Left common carotid artery plus branches (tissue), 1 donor: ENCODE data around the genes SPINK5 and IL17B.

- PRO-cap: no peak
These were observed 44.5 kb upstream of the DPYSL3 start for GRCh38 chr5:147554089-147555048.

- PRO-cap: no peak
These were observed 6.8 kb upstream of the SPINK1 start for GRCh38 chr5:147838328-147838539.

DNA sequence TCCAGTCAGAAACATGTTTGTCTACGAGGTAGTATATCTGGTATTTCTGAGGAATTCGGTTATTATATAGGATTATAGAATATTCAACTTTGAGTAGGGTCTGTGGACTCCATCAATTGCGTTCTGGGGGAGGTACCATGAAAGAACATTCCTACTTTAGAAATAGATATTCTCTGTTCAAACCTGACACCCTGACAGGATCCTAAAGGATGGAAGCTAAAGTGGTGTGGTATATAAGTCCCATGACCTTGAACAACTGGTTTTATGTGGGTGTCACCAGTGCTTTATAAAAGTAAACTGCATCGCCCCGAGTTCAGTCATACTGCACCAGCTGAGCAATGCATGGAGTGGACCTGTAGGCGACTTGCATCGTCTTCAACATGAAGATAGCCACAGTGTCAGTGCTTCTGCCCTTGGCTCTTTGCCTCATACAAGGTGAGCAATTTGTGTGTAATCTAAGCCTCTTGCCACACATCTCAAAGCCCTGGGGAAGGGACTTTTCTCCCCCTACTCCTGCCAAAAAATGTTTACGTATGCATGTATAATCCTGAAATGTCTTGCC lies at the start of gene SPINK5:
SPINK5 (plus strand) TSS at position 316 of the 562 bp plus-strand sequence.
- PRO-cap: no peak

- PRO-cap: no peak
These were observed 8.0 kb downstream of the SPINK7 start for GRCh38 chr5:148319846-148320994.

DNA sequence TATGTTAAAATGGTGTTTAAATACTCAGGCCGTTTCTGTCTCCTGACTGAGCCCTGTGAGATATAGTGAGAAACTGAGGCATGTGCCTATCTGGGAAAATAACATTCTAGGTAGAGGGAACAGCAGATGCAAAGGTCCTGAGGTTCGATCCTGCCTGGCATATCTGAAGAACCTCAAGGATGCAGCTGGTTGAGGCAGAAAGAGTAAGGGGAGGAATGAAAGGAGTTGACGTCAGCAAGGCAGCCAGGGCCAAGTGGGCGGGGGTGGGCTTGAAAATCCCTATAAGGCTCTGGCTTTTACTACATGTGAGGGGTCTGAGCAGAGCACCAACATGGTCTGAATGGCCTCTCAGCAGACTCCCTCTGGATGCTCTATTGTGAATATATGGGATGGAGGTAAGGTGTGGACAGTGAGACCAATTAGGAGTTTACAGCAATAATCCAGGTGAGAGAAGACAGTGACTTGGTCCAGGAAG lies 69.7 kb downstream of the FBXO38 start:
- PRO-cap: no peak

GRCh38 chr5:148665268-148665705 lies 11.0 kb upstream of the HTR4 start:
- PRO-cap: no peak

GRCh38 chr5:148805268-148805774 lies 21.1 kb upstream of the ADRB2 start:
- PRO-cap: no peak

DNA sequence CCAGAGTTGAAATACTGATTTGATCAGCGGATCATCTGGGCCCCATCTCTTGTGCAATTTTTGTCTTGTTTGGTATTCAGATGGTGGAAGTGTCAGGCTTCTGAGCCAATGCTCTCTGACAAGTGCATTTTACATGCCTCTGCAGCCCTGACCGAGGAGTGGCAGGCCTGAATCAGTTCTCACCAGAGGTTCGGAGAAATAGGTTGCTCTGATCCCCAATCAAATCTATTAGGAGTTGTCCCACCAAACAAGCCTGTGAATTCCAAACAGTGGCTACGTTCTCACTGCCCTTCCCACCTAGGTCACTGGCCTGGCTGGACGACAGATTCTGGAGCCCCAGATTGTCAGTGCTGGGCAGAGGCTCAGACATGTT lies 88.5 kb downstream of the ADRB2 start:
- PRO-cap: no peak

GRCh38 chr5:149272270-149272668 lies 610 bp downstream of the AFAP1L1 start:
- PRO-cap: no peak

DNA sequence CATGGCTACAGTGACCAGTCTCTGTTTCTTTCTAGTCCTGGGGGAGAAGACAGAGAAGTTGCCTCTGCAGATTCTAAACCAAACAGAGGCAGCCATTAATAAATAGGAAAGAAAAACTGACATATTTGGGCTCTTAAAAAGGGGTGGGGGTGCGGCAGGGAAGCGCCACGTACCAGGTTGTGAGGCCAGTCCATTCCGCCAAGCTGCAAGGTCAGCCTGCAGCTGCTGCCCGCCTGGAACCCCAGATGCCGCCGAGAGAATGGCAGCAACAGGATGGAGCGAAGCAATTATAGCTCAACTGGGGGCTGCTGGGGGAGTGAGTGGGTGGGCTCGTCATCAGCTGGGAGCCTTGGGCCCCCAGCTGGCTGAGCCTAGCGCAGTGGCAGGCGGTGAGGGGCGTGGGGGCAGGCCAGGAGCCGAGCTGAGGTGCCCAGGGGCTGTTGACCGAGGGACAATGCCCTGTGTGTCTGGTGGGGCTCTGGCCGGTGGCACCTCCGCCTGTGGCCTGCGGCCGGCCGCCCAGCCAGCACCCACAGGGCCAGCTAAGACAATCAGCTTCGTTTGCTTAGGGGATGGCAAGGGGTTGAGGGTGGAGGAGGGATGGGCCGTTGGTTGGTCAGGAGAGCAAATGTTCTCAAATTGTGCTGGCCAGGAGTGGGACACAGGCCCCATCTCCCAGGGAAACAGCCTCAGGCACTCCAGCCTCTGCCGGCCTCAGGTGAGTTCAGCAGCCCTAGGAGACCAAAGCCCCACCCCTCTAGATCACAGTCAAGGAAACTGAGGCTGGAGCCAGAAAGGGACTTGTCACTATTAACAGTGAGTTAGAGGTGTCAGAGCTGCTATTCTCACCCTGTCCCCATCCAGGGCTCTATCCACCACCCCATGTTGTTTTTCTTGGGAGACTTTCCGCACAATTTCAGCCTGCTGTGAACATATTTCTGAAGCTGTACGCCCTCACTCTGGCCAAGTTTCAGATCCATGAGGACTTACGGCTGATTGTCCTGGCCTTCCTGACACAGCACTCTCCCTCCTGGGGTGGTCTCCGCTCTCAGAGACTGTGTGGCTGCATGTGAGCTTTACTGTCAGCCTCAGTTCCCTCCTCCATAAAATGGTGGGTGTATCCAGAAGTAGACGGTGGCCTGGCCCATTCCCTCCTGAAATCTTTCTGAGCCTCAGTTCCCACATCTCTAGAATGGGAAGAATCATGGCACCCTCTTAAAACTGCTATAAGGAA lies at the start of gene IL17B:
IL17B (minus strand) TSS at position 261 of the 1,234 bp plus-strand sequence.
- PRO-cap: no peak

DNA sequence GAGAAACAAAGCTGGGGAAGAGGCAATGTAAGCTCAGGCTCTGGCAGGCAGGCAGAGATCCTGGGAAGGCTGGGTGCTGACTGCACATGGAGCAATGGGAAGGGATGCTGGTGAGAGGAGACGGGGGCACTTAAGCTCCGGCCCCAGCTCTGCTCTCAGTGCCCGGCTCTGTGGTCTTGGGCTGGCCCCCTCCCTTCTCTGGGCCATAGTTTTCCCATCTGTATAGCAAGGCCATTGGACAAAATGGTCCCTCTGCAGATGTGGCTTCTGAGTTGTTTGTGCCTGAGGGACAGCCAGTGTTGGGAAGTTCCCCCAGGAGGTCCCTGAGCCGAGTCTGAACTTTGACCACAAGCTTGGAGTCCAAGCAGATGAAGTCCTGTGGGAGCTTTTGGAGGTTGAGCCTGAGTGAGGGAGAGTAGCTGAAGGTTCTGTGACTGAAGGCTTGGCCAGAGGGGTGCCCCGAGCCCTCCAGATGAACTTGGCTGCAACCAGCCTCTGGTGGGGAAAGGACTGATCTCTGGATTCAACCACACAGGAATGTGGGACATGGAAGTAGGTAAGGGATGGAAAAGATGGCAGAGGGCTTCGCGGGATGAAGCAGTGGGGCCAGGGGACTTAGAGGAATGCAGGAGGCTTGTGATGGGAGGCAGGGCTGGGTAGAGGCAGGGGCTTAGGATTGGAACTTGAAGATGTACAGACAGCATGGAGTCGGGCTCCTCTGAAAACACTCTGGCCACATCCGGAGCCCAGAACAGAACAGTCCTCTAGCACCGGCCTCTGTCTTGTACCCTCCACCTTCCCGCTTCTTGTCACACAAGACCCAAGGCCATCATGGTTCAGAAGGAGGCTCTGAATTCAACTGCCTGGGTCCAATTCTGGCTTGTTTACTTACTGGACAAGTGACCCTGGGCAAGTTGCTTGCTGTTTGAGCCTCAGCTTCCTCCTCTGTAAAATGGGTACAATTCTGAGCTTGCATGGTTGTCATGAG lies 28.7 kb upstream of the IL17B start:
- PRO-cap: unidirectional peak, plus-strand start at position 54 of the sequence

DNA sequence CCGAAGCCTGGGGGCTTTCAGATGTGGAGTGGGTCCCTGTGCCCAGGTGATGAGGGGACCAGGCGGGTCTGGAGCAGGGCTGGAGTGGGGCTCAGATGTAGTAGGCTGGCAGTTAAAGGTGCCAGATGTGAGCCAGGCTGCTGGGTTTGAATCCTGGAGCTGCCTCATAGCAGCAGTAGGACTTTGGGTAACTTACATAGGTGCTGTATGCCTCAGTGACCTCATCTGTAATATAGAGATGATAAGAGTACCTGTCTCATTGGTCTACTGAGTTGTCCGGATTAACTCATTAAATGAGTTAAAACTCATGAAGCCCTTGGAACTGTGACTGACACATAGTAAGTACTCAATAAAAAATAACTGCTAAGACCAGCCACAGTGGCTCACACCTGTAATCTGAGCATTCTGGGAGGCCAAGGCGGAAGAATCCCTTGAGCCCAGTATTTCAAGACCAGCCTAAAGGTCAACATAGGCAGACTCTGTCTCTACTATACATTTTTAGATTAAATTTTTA lies 32.2 kb upstream of the IL17B start:
- PRO-cap: no peak

GRCh38 chr5:149414133-149415078 lies 35.3 kb upstream of the IL17B start:
- PRO-cap: bidirectional peak, plus-strand start at chr5:149414664, minus-strand start at chr5:149414535

DNA sequence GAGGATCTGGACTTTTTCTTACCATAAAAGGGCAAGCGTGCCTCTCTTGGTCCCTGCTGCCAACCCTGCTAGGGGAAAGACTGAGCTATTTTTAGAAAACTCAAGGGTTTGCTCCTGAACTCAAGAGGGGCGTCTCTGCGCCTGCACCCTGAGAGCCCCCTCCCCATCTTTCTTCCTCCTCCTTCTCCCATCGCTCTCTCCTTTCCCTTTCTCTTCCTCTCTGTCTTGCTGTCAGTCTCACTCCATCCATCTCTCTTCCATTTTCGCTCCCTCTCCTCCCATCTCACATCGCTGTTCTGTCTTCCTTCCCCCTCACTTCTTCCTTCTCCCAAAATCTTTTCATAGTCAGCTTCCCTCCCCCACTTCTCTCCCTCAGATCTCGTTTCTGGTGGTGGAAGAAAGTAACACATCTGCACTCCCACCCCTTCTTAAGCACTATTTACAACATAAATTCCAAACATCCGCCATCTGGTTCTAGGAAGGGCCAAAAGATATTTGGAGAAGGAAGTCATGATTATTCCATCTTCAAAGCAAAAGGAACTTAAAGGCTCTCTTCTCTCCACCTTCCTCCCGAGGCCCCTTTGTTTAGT lies 38.2 kb upstream of the IL17B start:
- PRO-cap: no peak

DNA sequence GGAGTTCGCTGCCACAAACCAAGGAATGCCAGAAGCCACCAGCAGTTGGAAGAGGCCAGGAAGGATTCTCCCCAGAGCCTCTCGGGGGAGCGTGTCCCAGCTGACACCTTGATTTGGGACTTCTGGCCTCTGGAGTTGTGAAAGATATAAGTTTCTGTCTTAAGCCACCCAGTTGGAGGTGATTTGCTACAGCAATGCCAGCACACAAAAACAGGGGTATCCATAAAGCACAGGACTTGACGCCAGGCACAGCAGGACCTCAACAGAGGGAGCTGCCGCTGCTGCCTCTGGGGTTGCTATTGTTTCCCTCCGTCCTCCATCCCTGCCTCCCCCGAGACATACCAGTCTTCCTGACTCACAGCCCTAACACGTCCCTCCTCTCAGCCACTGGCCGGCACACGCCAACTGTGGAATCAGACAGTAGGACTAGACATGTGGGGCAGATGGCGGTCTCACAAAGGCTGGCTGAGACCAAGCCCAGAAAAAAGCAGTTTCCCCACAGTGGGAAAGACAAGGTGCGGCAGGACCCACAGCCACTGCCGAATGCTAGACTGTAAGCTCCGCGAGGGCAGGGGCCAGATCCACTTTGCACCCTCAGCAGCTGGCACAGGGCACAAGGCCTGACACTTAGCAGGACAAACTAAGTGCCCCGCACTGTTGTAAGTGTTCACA lies 74.1 kb upstream of the IL17B start:
- PRO-cap: bidirectional peak, plus-strand start at position 423 of the sequence, minus-strand start at position 340 of the sequence

DNA sequence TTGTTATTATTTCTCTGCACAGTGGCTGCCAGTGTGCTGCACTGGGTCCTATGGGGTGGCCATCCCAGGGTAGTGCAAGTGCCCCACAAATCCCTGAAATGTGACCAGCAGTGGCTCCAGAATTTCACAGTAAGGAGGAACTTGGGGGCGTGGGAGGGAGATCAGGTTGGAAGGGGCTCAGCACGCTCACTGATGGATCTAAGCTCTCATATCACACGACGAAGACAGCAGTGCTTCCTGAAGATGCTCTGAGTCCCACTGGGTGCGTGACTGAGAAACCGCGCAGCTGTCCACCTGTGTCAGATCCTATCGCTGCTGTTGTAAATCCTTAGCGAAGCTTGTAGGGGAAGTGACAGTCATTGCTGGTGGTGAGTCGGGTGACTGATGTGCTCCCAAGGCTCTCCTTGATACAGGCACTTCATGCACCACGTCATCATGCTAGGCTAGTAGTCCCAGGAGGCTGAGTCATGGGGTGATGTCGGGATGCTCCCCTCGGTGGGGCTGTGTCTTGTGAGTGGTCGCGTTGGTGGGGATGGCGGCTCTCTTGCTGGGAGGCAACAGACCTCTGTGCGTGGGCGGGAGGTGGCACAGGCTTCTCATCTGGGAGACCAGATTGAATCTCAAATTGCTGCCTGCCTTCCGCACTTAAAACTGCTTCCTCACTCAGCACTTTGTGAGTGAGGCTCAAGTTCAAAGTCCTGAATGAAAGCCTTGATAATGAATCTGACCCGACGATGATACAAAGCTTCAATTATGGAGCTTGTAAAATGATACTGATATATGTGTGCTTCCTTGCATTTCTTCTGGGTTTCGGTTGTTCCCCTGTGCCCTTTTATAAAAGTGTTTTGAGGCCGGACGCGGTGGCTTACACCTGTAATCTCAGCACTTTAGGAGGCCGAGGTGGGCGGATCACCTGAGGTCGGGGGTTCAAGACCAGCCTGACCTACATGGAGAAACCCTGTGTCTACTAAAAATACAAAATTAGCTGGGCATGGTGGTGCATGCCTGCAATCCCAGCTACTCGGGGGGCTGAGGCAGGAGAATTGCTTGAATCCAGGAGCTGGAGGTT lies 84.7 kb downstream of the CSNK1A1 start:
- PRO-cap: no peak

- PRO-cap: no peak
These were observed 62.3 kb downstream of the CSNK1A1 start for GRCh38 chr5:149488567-149489726.

DNA sequence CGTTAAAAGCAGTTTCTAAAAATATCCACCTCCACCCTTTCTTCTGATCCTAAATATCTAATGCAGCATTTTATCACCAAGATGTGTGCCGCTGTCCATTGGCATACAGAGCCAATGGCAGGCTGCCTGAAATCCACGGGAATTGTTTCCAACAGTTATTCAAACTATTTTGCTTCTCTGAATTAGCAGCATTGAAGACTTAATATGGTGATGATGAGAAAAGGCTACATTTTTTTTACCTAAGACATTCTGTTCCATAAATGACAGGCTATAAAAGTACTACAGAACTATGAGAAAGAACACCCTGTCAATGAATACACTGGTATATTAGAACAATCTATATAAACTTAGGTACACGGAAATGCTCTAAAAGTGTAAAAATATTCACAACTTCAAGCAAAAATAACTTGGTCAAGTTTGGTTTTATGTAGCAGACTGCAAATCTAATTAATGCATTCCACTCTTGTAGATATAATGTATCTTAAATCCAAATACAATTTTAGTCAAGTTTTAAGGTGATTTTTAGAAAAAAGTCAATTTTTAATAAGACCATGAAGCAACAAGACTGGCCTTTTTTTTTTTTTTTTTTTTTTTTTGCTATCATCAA lies 61.4 kb downstream of the CSNK1A1 start:
- PRO-cap: no peak

GRCh38 chr5:149493839-149494287 lies 57.4 kb downstream of the CSNK1A1 start:
- PRO-cap: no peak

DNA sequence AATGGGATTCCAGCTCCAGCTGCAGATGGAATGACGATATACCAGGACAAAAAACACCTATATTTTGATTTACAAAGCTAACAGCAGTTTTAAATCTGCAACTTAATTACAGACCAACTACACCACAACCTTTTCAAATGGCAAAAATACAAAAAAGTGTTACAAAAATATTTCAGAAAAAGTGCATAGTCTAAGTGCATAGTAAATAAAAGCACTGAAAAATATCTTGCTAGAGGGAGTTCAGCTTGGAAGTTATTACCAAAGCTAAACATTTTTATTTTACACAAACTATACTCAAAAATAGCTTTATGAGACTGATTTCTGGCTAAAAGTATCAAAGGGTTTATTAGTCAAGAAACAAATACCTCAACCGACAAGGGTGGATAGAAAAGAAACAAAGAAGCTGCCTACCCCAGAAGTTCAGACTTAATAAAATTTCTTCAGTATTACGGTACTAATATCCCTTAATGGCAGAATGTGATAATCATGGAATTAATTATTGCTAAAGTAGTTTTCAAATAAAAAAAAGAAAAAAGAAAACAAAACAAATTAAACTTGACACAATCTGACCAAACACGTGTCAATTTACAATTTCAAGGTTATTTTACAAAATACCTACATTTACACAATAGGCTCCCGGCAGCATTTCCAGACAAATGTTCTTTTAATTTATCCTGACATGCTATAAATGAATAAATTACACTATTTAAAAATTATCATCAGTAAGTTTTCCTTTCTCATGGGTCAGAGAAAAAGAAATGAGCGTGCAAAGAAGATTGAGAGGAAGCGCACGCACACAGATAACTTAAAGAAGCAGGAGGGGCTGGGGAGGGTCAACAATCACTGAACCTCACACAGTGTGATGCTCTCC lies 56.3 kb downstream of the CSNK1A1 start:
- PRO-cap: no peak